ENCODE data around the gene CYP2C8.

DNA sequence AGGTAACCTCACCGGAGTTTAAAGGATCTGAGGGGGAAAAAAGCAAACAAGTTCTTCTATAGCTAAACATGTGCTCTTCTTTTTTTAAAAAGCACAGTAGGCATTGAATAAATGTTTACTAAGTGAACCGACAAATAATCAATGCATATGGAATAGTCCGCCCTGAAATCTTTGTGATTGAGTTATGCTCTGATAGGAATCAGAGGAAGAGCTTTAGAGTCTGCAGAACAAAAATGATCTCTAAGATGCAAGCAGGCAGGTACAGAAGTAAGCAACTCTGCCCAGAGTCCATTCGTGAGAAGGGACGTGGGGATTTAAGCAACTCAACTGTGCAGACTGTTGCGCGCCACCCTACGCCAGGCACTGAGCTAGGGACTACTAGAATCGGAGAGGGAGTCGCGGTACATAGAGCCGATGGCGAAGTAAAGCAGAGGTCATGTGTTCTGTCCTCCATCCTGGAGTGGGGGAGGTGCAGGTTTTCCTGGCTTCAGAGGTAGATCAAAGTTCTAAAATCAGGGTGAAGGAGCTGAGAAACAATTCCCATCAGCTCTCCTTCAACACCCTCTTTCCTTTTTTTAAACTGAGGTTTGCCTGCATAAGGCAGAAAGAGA is 23.1 kb downstream of the SLC35G1 start:
- PRO-cap: no peak
- RRBS: no CpG with 5 or more reads among the region's 13 CpGs

- PRO-cap: no peak
- RRBS: no CpG with 5 or more reads among the region's 1 CpG
Measured at GRCh38 chr10:93995690-93995990, 1.9 kb downstream of the PLCE1 start.

DNA sequence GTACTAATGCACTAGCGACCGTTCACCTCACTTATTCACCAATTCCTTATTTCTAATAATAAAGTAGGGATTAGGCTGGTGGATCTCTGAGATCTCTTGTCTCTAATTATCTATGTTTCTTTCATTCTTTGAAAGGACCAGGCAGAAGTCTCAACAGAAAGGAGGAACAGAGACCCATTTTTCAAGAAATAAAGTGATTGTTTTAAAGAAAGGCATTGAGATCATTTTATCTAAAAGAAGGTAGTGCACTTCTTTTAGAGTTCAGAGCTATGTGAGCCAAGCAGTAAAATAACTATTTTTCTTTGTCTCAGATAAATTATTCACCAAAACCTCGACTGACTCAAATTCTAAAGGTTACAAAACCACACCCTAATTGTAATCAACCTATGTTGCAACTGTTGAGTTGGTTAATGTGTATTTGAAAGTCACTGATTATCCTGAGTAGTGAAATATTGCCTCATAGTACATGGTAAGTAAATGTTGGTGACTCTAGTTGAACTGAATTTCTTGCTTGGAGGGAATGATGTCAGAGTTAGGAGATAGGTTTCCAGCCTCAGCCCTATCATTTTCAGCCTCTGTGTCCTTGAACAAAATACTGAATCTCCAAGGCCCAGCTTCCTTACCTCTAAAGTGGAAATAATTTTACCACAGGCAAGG is 3.1 kb upstream of the CYP2C18 start:
- PRO-cap: no peak
- RRBS: no CpG with 5 or more reads among the region's 3 CpGs

DNA sequence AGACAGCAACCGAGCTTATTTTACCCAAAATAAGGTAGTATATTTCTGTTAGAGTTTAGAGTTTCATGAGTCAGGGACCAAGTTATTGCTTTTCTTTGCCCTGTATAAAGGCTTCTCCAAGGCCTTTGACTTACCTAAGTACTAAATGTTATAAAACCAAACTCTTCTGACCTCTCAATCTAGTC is 1.9 kb upstream of the CYP2C9 start:
- PRO-cap: no peak
- RRBS: no CpG with 5 or more reads among the region's 1 CpG

DNA sequence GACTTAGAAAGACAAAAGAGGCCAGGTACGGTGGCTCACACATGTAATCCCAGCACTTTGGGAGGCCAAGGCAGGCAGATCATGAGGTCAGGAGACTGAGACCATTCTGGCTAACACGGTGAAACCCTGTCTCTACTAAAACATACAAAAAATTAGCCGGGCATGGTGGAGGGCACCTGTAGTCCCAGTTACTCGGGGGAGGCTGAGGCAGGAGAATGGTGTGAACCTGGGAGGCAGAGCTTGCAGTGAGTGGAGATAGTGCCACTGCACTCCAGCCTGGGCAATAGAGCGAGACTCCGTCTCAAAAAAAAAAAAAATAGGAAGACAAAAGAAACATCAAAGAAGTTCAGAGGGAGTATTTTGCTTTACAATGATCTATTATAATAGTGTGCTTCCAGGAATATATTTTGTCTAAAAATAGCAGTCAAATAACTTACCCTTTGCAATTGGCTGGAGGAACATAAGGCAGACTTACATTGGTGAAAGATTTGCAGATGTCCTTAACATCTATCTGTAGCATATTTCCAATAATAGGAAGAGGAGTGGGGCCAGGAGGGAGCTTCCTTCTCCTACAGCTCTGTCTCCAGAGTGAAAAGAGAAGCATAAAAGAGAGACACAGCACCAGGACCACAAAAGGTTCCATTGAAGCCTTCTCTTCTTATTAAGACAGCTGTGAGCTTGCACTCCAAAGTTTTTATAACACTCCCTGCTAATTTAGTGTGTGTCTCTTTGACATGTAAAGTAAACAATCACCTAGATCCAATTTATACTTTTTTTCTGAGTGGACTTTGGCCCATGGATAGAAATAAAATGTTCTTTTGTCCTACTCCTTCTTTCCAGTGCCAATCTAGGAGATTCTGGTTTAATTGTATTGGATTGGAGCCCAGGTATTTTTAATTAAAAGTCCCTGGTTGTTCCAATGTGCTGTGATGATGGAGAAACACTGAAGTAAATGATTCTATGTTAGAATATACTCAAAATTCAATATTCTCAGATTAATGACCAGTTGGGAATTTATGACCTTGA is at the start of gene CYP2C8:
Gene CYP2C8 (minus strand): TSS at position 738 of the 1,026 bp plus-strand sequence.
- PRO-cap: no peak
- RRBS: no CpG with 5 or more reads among the region's 6 CpGs

GRCh38 chr10:95229280-95230497 is 35.7 kb downstream of the ACSM6 start:
- PRO-cap: no peak
- RRBS: no CpG with 5 or more reads among the region's 15 CpGs

DNA sequence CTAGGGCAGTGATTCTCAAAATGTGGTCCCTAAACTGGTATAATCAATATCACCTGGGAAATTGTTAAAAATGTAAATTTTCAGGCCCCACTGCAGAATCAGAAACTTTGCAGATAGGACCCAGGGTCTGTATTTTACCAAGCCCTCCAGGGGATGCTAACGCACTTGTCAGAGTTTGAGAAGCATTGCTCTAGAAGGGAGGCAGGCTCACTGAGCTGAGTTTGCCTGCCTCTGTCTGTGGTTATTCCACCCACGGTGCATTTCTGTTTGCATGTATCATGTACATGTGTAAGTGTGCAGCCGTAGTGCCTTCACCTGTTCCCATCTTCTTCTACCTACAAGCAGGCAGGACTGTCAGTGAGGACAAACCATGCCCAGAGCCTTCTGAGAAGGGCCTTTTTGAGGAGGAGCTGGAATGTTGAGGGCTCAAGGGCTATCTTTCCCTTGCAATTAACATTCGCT is 58.1 kb upstream of the PDLIM1 start:
- PRO-cap: no peak
- RRBS: no CpG with 5 or more reads among the region's 4 CpGs

DNA sequence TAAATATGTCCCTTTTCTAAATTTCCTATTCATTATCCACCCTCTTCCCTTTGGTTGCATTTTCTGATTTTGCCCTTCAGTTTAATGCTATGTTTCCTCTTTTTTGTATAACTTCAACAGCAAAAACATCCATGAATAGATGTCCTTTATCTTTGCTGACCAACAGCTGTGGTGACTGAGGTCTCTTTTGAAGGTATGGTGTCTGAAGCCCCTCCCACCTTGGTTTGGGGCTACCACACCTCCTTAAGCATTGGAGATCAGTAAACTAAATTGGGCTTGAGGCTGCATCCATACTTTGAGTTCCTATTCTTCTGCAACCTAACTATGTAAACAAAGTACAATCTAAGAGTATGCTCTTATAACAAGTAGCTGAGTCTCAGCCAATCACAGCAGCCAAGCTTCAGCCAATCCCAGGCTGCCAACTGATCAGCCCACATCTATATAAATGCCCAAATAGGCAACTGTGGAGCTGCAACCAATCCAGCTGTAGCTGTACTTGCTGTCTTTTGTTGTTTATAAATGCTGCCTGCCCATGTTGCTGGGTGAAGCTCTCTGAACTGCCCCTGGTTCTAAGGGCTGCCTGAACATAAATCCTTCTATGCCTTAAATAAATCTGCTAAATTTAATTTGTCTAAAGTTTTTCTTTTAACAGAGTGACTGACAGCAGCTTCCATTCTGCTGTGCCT is 69.4 kb upstream of the PDLIM1 start:
- PRO-cap: no peak

DNA sequence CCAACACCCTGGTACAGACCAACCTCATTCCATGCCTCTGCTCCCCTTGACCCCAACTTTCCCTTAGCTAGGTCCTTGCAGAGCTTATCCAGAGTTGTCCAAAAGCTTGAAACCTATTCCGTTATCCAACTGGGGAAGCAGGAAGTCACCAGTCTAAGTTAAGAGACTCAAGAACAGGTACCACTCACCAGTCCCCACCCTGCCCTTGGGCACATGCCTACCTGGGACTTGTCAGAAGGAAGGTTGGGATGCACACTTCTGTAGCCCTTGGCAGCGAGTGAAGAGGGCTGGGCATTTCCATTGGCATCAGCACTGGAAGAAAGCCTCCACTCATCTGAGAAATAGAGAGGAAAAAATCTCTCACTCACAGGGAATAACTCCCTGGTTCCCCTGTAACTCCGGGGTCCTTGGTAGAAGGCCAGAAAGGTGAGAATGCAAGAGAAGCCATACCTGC is 131.0 kb upstream of the PDLIM1 start:
- PRO-cap: no peak
- RRBS: no CpG with 5 or more reads among the region's 3 CpGs

GRCh38 chr10:95471489-95472232 is 89.5 kb downstream of the SORBS1 start:
- PRO-cap: no peak
- RRBS: no CpG with 5 or more reads among the region's 6 CpGs

DNA sequence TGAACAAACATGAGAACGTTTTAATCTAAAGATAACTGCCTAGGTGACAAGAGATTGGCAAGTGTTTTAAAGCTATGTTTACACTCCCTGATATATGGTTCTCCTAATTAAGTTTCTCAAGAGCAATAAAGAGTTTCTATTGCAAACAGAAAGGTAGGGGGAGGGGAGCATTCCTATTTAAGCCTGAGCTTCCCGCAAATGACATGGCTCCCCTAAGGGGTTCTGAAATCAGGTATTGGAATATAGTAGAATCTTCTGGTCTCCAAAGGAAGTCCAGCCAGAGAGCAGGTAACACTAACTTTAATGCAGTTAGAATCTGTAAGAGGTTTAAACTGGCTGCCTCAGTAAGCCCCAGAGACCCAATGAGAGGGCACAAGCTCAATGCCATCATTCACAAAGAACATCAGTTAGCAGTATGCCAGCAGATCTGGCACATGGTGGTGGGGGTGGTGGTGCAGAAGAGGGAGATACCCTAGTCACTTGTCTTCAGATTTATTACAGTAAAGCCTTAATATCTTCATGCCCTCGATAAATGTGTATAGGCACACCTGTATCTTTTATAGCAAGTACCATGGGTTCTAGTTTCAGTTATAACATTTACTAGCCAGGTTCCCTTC is 86.3 kb downstream of the SORBS1 start:
- PRO-cap: no peak
- RRBS: no CpG with 5 or more reads among the region's 3 CpGs

GRCh38 chr10:95499474-95500201 is 61.5 kb downstream of the SORBS1 start:
- PRO-cap: no peak
- RRBS: 43% methylated on average over 1 of the region's 11 CpGs

DNA sequence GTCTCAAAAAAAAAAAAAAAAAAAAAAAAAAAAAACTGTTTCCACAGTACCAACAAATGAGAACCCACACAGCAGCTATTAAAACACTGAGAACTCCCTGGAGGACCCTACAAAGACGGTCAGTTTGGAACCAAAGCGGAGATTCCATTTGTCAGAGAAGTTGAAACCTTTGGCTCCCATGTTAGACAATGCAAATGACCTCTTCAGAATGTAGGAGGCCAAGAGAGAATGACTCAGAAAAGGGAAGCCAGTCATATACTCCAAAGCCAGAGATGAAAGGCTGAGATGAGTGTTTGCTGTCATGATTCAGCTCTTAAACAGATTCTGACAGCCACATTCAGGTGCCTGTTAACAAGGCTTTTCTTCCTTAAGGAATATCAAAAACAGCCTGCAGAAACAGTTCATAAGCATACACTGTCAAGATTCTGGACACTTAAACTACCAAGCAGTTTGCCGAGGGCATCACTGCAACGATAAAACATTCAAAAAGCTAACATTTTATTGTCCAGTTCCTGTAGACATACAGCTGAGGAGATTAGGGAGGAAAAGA is 32.2 kb downstream of the SORBS1 start:
- PRO-cap: no peak
- RRBS: no CpG with 5 or more reads among the region's 4 CpGs

DNA sequence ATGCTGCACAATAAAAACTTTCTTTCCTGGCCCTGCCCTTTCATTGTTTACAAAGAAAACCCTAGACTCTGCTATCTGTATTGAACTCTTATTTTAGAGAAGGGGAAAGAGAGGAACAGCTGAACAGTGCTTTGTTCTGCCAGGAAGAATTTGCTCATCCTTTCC is 2.1 kb downstream of the SORBS1 start:
- PRO-cap: bidirectional peak, plus-strand start at position 96 of the sequence, minus-strand start outside the sequence

GRCh38 chr10:95559976-95561132 is 817 bp downstream of the SORBS1 start:
- PRO-cap: bidirectional peak, plus-strand start at chr10:95560649, minus-strand start at chr10:95560342; bidirectional peak, plus-strand start at chr10:95561070, minus-strand start at chr10:95560842
- RRBS: 2% methylated on average over 8 of the region's 57 CpGs

DNA sequence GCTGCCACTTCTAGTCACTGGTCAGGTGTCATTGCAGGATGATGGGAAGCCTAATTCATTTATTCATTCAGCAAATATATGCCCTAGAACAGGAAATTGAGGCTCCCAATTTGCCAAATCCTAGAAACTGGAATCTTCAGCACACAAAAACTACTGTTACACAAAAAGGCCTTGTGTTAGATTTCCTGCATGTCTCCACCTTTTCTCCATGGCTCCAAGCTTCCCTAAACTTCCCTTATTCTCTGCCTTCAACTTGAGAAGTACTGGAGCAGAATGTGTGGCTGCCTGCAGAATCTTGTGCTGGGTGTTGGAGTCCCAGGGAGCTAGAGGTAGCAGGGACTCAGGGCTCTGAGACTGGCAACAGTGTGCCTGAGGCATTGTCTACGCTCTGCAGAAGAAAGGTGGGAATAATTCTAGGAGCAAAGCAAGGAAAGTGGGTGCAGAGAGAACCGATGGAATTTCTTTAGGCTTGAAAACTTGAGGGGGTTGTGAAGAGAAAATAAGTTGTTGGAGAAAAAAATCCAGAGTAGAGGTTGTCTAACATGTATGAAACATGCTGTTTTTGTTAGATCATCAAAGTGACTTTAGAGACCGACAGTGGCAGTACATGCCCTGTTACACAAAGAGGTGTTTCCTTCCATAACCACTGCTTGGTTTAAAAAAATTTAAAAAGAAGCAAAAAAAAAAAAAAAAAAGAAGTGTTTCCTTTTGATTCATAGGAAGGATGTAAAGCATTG is 5.7 kb downstream of the ENTPD1 start:
- PRO-cap: no peak
- RRBS: no CpG with 5 or more reads among the region's 3 CpGs

DNA sequence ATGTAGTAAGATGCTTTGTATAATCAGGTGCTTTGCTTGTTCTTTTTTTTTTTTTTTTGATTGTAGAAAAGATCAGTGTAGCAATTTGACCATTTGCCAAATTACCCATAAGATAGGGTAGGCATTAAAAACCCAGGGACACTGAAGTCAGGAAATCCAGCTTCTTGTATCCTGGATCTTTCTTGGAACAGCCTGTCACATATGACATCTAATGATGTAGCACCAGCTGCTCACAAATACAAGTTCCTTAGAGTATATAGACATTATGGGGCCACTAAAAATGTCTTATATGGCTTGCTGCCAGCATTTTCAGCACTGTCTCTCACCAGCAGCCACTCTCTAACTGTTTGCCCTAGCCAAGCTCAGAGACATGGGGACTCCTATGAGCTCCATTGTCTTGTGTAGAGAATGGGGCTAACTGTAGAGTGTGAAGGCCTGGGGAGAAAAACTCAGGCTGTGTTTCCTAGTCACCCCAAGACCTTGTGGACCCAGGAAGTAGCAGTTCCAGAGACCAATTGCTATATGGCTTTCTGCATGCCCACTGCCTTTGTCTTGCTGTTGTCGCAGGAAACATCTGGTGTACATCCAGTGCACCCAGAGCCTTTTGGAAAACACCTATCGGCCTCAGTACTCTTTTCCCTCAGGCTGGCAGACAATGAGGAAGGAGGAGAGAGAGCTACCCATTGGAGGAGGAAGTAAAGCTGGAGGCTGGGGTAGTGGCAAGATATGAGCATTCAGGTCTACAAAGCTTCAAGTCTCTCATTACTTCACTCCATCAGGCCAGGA is 28.3 kb downstream of the ENTPD1 start:
- PRO-cap: no peak
- RRBS: no CpG with 5 or more reads among the region's 2 CpGs

DNA sequence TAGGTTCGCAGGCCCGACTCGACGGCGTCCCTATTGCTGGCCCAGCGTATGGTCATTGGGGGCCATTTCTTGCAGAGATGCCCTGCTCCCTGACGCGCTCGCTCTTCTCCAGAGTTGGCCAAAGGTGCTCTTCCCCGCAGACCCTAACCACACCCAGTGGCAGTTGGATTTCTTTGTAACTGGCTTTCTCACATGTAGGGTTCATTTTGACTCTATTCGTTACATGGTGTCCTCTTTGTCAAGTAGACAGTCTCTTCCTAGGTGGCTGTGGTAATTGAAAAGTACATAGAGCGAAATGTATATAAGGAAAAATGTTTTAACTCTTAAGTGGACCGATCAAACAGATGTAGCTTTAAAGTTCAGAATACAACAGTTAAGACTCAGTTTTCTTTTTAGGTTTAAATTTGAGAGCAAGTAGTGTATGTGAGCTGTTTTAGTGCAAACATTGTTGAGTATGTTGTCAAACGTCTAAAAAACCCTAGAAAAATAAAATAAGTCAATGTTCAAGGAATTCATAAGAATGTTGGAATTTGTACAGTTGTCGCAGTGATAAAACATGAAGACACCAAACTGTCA is 620 bp downstream of the ZNF518A start:
- PRO-cap: no peak
- RRBS: no CpG with 5 or more reads among the region's 15 CpGs

DNA sequence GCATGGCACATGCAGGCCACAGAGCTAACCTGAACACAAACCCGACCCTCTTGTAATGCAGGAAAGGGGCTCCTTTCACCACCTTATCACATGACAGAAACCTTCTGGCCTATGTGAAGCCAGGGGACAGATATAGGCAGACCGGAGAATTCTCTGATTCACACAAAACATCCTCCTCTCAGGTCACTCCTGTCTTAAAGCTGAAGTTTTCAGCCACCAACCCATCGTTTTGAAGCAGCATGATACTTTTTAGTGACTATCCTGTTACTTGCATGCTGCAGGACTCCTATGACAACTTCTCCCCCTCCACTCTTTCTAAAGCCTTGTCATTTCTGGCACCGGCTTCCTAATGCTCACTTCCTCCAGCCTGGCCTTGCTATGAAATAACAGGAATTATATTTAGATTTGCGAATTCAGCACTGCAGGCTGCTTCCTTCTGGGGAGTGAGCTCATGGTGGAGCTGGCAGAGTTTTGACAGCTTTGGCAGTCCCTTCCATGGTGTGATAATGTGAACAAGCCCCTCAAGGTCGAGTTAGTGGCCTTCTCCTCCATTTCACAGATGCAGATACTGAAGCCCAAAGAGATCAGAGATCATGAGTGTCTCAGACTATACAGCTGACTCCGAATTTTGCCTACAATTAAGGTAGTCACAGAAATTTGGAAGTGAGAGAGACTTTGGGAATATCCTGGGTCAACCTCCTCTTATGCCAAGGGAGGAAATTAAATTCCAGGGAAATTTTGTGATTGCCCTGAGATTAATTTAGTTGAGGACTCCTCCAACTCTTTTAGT is 13.4 kb downstream of the BLNK start:
- PRO-cap: no peak
- RRBS: no CpG with 5 or more reads among the region's 7 CpGs

DNA sequence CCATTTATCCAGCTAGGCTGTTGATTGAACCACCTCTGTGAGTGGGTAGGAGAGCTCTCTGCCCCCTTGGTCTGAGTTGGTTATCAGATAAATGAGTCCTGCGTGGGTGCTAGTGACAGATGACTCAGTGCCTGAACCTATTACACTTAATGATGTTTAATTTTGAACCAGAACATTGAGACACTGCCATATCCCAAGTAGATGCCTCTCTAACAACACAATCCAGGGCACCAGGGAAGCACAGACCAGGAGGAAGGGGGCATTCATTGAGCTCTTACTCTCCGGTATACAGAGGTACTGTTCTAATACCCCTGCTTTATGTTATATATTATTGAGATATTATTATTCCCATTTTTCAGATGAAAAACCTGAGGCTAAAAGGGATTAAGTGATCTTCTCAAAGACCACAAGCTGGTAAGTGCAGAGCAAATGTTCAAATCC is 9.3 kb downstream of the BLNK start:
- PRO-cap: no peak
- RRBS: no CpG with 5 or more reads among the region's 2 CpGs

Data from kidney (tissue), 2 donors.